Epidermal melanocyte (primary cell): Measurements from ENCODE around the genes UBLCP1 and PWWP2A.

DNA sequence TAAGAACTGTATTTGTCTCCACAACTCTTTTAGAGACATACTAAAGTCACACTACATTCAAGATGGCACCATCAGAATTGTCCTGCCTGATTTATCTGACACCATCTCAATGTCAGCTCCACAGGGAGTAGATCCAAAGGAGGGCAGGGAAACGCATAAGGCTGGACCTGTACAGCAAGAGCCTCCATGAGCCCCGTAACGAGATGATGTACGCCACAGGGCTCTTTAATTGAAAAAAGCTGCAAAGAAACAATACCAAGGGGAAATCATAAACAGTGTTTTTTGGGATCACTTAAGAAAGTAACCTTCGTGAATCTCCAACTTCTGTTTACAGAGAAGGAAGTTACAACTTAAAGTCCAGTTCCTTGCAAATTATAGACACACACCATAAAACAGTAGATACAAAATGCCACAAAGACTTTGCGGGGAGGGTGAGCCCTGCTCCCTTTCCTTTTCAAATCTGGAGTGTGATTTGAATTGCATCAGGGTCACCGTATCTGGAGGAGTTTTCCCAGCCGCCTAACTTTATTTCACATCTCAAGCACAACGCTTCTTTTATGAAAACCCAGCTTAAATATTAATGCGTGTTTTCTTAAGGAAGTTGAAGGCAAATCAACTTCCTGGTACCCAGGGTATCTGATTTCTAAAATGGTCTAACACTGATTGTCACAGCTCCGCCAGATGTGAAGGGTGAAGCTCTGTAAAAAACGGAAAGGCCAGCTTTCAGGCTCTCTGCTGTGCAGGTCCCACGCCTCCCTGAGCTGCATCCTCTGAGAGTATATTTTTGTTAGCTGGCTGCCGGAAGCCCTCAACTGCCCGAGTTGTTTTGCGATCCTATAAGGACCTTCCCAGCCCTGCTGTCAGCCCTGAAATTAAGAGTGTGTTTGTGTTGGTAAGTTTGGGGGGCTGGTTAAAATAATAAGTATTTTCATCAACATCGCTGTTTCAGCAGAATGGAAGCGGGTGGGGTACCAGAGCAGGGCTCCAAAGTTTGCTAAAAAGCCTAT is 88.8 kb downstream of the EBF1 start:
- RRBS = no CpG with 5 or more reads among the region's 18 CpGs

DNA sequence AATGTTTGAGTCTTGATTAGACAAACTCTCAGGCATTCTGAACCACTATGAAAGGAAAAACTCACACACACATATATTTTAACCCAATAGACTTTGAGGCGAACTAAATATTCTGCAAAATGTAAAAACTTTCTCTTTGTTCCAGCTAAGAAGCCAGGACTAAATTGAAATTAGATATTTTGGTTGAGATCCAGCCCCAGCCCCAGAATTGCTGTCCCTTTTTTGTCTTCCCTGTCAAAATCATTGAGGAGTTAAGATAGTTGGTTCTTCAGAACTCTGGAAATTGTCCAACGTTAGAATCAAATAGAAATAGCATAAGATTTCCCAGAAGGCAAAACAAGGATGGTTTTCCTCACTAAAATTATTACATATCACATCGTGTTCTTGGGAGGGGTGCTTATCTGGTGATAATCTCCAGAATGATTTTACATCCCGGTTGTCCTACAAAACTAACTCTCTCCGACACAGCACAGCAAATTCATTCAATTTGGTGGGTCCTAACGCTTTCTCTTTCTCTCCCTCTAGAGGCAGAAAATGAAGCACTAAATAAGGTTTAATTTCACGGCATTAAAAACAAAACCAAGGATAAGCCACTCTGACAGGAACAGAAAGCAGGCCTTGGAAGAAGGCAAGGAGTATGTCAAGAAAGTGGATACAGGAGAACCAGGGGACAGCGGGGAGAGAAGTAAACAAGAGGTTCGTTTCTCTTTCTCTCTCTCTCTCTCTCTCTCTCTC is 50.1 kb downstream of the EBF1 start:
- RRBS = no CpG with 5 or more reads among the region's 9 CpGs

- RRBS = 50% methylated on average over 1 of the region's 65 CpGs
Measured at GRCh38 chr5:159262842-159263944, at the start of gene UBLCP1. UBLCP1 (plus strand) TSS chr5:159263290.

DNA sequence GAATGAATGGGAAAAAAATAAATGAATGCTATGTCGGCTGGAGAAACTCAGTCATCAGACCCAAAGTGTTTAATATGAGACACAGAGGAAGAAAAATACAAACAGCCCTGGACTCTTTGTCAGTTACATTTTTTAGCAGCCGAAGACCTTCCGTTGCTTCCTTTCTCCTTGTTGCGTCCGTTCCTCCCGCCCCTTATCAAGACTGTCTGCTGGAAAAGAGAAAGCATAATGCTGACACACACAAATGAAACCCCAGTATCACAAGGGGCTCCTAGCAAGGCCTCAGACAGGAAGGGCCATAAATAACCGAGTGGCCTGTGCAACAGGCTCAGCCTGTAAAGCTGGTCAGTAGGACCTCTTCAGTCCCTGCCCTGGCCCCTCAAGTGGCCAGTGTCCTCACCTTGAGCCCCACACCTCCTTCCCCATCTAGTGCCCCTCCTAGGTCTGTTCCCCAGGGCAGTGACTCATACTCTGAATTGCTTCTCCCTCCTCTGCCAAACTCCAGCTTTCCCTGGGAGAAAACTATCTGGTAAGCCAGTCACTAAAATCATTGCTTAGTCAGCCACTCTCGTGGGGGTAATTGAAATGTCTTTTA is 174.5 kb upstream of the IL12B start:
- RRBS = no CpG with 5 or more reads among the region's 8 CpGs

GRCh38 chr5:159510051-159510682 is 179.9 kb upstream of the IL12B start:
- RRBS = no CpG with 5 or more reads among the region's 7 CpGs

DNA sequence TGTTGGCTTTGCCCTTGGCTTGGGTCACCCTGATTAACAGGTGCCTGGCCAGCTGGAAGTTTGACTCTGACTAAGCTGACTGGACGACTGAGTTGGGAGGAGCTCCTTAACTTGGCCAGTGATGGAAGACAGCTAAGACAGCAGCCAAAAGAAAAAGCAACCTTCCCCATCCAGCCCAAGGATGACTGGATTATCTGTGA is 60.4 kb upstream of the ADRA1B start:
- RRBS = no CpG with 5 or more reads among the region's 1 CpG

DNA sequence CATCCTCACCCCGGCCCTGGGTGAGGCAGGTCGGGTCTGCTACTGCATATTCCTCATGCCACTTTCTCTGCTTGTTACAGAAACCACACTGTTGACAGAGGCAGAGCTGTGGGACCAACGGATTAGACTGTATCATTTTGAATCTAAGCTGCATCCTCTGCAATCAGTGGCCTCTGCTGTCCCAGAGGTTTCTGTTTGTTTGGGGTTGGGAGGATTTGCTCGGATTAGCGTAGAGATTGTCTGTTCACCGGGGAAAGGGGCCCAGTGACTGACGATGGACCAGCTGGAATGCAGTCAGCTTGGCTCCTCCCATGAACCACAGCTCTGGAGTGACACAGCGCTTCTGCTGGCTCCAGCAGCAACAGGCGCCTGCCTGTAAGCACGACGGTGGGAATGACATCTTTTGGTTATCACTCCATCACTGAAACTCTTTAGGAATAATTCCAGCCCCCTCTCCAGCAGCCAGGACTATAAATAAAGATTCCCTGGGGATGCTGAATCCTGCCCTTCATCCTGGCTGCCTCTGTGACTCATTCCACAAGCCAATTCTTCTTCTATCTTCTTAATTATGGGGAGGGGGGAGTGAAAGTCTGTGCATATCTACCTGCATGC is 37.2 kb upstream of the ADRA1B start:
- RRBS = no CpG with 5 or more reads among the region's 11 CpGs

- RRBS = no CpG with 5 or more reads among the region's 1 CpG
Measured at GRCh38 chr5:160064435-160064895, 54.8 kb downstream of the PWWP2A start.

DNA sequence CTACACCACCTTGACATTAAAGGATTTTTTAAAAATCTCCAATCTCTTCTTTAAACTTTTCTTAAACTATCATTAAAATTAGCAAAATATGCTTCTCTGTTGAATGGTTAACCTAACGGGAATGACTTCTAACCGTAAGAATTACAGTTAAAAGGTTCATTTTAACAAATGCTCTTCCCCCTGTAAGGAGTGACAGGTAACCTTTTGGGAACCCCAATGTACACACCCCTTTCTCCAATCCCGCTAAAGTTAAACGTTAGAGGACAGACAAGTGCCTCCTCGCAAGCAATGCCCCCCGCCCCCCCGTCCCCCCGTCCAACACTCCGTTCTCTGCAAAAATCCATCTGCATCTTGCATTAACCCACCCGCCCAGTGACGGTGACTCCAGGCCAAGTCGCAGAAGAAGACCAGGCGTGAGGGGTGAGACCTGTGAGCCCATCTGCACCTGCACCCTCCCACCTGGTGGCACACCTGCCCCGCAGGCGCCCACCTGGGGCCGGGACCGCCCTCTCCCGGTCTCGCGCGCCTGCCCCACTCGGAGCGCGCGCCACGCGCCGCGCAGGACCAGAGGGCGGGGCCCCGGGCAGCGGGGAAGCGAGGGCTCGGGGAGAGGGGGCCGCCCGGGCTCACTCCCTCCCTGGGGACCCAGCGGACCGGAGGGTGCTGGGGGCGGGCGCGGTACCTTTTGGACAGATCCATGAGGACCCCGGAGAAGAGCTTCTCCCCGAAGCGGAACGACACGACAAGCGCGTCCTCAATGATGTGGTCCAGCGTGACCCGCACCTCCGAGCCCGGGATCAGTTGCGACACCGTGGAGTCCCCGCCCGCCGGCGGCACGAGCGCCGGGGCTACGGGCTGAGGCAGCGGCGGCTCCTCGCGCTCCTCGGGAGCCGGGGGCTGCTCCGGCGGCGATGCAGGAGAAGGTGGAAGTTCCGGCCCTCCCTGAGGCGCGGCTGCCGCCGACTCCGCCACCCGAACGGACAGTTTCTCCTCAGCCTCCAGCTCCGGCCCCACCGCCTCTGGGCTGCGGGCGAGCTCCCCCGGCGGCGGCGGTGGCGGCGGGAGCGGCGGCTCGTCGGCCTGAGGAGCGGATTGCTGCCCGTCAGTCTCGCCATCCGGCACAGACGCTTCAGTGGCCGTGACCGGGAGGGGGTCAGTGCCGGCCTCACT is 742 bp downstream of the PWWP2A start:
- RRBS = 3% methylated on average over 69 of the region's 101 CpGs

DNA sequence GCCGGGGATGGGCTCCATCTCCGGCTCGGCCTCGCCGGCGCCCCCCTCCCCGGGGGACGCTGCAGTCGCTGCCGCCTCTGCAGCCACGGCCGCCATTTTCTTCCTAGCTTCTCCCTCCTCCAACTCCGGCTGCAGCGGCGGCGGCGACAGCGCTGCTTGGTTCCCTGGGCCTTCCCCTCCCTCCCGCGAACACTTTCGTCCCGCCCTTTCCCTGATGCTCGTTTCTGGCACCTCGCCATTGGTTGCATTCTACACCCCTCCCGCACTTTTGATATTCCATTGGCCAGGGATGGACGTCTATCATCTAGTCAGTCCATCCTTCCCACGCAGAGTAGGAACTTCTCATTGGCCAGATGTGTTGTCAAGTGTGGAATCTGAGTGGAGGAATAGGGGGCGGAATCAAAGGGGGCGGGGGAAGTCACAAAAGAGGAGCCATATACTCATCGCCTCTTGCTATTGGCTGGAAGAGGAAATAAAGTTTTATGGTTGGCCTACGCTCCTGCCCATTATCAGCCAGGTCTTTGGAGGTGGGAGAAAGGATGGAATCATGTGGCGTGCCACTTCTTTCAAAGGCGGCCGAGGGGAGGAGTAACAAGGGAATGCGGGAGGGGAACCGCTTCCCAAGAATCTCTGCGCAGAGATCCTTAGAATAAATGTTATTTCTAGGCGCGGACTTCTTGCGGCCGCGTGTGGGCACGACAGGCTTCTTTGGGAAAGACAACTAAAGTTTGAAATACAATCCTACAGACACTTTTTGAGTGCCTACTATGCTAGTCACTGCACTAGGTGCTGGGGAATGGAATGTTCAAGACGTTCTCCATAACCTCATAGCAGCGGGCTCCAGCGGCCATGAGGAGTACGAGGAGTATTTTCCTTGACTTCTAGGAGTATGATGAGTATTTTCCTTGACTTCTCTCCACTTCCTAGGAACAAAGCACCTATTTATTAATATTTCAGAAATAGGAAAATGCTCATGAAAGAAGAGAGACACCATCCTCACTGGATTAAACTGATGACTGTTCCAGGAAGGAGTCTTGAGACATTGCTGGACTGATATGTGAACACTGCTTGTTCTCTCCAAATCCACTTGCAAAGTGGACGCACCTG is at the start of gene PWWP2A:
Gene PWWP2A, minus strand, starts transcription at position 158 of the 1,107 bp plus-strand sequence.
- RRBS = 3% methylated on average over 5 of the region's 48 CpGs

DNA sequence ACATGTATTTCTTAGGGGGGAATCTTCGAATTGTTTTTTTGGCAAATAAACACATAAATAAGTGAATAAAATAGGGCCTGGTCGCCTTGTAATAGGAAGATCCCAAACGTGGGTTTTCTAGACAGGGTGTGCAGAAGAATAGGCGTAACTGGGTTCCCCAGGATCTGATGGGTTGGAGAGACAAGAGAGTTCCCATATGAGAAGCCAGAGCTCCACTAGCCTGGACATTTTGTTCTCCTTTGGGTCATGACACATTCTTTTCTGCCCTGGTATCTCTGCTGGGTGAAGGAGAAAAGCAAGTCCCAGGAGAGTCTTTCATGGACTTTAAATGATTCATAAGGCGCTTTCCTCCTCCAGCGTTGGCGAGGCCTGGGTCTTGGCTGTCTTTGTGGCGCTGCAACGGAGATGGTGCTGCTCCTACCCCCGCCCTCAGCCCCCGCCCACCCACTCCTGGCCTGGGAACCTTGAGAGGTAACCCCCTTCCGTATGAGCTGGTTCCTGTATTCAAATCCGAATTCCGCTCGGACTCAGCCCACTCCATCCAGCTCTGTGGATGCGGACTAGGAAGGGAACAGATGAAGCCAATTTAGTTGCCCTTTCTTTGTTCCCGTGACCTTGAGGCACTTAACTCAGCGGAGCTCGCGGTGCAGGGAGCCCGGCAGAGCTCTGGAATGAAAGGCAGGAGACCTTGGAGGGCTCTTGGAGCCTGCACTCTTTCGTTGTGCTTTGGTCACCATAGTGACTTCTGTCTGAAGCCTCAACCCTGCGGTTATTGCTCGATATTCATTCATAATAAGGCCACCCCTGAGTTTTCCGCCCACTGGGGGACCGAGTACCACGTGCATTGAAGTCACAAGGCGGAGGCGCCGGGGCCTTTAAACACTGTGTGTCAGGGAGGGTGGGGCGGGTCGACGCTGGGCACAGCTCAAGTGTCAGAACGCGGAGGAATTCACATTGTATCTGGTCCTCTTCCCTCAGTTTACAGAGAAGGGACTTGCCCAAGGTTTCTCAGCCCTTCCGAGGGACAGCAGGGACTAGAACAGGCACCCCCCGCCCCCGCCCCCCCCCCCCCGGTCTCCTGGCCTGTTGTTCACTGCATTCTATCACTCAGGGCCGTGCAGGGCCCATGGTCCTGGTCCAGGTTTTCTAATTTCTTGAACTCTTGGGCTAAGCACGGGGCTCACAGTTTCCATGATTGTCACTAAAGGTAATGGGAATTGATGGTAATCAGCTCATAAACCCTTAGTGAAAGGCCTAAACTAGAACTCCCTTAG is 14.1 kb upstream of the PWWP2A start:
- RRBS = no CpG with 5 or more reads among the region's 41 CpGs

GRCh38 chr5:160187963-160188996 is 41.0 kb upstream of the FABP6 start:
- RRBS = 4% methylated on average over 9 of the region's 46 CpGs

GRCh38 chr5:160311429-160311752 is 973 bp downstream of the CCNJL start:
- RRBS = no CpG with 5 or more reads among the region's 8 CpGs

DNA sequence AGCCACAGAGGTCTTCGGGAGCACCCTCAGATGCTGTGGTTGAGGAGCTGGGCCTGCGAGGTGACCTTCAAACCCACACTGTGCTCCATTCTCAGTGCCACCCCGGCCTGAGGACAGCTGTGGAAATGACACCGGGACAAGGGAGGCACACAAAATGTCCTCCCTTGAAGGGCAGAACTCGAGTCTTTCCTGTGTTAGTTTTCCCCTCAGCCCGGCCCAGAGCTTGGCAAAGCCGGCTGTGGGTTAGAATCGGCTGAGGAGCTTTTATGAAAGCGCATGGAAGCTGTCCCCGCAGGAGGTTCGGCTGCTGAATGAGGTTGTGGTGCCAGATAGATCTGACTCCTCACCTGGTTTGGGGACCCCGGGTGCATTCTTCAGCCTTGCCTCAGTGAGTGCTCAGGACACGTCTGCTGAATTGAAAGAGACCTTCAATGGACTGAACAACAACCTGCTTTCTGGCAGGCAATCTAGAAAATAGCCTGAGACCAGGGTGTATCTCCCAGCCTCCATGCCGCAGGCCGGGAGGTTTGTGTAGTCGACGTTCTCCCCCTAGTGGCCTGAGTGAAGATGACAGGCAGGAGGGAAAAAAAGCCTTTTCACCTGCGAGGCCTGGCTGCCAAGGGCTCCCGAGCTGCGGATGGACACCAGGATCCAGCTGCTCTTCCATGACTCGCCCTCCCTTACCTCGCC is 25.3 kb downstream of the C1QTNF2 start:
- RRBS = 28% methylated on average over 3 of the region's 22 CpGs

- RRBS = no CpG with 5 or more reads among the region's 3 CpGs
Measured at GRCh38 chr5:160413450-160413859, 5.4 kb downstream of the SLU7 start.

GRCh38 chr5:161169035-161169528 is 317.1 kb upstream of the ATP10B start:
- RRBS = no CpG with 5 or more reads among the region's 7 CpGs

- RRBS = no CpG with 5 or more reads among the region's 9 CpGs
Measured at GRCh38 chr5:161751531-161752041, 66.1 kb downstream of the GABRA6 start.

DNA sequence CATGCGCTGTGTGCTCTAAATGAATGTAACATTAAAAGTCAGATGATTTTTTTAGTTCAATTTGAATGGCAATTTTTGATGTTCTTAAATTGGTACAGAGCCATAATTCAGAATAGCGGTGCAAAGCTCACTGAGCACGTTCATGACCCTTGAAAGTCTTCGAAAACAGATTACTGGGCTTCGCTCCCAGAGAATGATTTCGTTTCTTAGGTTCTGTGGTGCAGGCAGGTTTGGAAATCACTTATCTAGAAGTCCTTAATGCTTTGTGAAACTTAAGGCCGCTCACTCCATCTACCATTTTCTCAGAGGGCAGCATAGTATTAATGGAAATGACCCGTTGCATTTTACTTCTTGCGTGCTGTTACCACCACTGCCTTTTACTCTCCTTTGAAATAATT is 3.0 kb upstream of the MAT2B start:
- RRBS = no CpG with 5 or more reads among the region's 9 CpGs

- RRBS = no CpG with 5 or more reads among the region's 31 CpGs
Measured at GRCh38 chr5:163503878-163505003, 1.2 kb upstream of the MAT2B start.

DNA sequence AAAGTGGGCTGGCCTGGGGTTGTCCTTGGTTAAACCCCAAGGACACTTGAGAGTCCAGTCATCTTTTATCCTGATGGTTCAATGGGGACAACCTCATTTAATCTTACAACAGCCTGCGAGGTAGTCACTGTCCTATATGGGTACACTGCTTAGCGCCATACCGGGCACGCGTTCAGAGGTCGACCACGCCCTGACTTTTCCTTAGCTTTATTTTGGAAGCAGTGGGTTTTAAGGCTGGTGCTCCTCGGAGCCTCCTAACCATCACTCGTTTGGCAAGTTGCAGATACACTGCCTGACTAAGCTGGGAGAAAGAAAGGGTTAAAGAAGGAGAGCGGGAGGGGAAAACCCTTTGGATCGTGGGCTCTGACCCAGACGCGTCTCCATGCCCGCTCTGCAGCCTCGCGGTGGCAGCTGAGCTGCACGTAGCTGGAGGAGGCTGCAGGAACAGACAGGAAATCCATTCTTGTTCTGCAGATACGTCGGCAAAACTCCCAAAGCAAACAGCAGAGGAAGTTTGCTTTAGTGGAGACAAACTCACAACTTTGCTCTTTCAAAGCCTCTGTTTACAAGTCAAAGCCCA is 60.3 kb downstream of the MAT2B start:
- RRBS = no CpG with 5 or more reads among the region's 19 CpGs